Metanephros (tissue), 2 donors: Measurements from ENCODE around the gene INF2.

GRCh38 chr14:103891136-103892111 lies 29.9 kb downstream of the ATP5MJ start:
- RAMPAGE, long total RNA: no peak

- RAMPAGE, long total RNA: no peak
These were observed 940 bp upstream of the ASPG start for GRCh38 chr14:104084532-104084988.

DNA sequence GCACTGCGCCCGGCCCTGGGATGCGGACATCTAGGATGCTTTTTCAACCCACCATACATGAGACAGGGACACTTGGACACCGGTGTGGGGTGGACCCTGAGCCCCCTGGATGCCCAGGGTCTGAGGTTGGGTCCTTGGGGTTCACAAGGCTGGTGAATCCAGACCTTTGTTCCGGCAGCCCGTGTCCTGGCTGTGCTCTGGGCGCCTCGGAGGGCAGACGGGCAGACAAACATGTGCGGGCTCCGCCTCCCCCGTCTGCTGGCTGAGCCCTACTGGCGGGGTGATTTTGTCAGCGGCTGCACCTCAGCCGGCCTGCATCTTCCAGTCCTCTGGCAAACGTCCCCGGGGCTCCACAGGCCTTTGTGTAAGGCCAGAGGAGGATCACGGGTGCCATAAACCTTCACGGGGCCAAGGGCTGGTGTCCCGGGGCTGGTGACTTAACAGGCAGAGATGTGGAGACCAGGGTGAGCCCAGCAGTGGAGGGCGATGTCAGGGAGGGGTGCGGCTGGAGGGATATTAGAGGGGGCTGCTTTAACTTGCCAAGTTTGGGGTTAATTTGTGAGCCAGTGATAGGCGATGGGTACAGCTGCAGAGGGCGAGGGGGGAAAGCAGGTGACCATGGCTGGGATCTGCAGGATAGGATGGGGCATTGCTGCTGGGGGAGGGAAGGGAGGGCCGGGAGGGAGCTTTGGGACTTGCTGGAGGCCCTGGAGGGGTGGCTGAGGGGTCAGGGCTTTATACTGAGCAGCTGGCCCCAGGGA lies 5.8 kb downstream of the ASPG start:
- RAMPAGE, long total RNA: no peak

- RAMPAGE, long total RNA: no peak
These were observed 25.2 kb upstream of the KIF26A start for GRCh38 chr14:104113131-104113553.

DNA sequence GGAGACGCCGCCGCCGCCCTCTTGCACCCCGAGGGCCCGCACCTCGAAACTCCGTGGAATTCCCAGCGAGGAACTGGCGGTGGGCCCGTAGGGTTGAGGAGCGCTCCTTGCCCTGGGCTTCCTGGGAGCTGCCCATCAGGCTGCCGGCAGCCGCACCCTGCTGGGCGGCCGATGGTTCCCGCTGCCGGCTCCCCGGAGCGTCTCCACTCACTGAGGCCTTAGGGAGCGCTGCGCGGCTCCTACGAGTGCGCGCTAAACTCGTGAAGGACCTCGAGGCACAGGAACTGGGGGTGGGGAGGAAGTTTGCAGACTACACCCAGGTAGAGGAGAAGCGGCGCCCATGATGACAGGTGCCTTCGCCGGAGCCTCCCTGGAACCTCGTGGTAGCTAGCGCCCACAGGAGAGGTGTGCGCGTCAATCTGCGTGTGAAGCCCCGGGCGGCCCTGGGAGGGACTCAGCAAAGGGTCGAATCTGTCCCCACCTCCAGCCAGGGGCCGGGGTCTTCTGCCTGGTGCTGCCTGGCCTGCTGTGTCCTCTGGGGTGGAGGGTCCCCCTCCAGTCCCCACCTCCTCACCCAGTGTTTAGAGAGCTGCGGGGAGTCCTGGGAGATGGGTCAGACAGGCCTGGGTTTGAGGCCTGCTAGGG lies 20.5 kb upstream of the KIF26A start:
- RAMPAGE, long total RNA: no peak

- RAMPAGE, long total RNA: no peak
These were observed 46.8 kb downstream of the KIF26A start for GRCh38 chr14:104185040-104185640.

GRCh38 chr14:104275153-104276017 lies 137.0 kb downstream of the KIF26A start:
- RAMPAGE, long total RNA: no peak

GRCh38 chr14:104281005-104281480 lies 142.7 kb downstream of the KIF26A start:
- RAMPAGE, long total RNA: no peak

DNA sequence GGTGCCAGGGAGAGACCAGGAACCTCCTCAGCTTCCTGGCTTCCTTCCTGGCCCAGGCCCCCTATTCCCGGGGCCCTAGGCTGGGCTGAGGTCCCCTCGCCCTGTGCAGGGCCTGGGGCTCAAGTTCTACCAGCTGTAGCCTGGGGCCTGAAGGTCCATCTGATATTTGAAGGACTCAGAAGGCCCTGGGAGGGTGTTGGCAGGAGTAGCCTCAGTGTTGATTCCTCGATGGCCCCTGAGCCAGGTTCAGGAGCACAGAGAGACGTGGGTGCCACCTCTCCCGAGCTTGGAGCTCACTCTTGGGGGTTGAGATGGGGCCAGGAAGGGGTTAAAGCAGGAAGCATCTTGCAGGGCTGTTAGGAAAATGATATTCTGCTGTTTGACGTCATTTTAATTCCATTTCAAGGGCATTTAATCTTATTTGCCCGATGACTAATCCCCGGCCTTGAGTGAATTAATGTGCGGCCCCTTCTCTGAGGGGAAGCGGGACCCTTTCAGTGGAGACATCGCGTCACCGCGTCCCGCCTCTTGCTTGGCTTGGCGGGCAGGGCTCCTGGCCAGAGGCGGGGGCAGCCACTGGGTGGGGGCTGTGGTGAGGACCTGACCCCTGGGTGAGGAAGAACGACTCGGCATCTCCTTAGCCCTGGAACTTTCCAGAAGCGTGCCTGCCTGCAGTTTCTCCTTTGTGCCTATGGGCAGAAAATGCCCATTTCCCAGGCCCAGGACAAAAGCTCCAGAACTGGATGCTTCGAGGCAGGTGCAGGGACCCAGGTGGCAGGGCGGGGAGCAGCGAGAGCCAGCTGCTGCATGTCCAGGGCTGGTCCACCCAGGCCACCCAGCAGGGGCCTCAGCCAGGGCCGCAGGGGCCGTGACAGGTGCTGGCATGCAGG lies 158.2 kb downstream of the KIF26A start:
- RAMPAGE, long total RNA: no peak

- RAMPAGE, long total RNA: no peak
These were observed 15.6 kb upstream of the C14orf180 start for GRCh38 chr14:104563933-104564325.

DNA sequence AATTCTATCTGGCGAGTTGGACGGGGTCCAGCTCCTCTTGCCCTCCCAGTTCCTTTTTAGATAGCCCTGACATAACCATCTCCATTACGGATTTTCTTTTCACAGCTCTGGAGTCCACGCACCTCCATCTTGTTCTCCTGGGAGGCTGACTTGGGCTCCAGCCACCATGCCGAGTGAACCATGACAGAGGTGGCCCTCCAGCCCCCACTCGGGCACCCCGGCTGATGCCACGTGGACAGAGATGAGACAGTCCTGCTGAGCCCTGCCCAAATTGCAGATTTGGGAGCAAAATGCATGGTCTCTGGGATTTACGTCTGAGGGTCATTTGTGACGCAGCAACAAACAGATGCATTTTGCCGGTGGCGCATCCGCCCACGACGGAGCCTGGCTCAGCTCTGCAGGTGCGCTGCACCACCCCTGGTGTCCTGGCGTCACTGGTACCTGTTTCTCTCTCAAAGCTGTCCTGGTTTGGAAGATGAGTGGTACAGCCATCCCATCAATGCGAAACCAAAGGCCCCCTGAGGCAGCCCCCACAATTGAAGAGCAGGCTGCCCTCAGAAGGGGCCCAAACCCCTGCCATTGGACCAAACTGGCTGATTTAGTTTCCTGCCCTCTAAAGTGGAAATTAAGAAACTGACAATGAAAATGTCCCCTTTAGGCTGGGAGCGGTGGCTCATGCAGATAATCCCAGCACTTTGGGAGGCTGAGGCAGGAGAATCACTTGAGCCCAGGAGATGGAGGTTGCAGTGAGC lies 31.0 kb upstream of the INF2 start:
- RAMPAGE, long total RNA: no peak

- RAMPAGE, long total RNA: no peak
These were observed 11.5 kb upstream of the INF2 start for GRCh38 chr14:104677970-104678351.

- RAMPAGE, long total RNA: no peak
These were observed 7.0 kb upstream of the INF2 start for GRCh38 chr14:104682359-104682884.

DNA sequence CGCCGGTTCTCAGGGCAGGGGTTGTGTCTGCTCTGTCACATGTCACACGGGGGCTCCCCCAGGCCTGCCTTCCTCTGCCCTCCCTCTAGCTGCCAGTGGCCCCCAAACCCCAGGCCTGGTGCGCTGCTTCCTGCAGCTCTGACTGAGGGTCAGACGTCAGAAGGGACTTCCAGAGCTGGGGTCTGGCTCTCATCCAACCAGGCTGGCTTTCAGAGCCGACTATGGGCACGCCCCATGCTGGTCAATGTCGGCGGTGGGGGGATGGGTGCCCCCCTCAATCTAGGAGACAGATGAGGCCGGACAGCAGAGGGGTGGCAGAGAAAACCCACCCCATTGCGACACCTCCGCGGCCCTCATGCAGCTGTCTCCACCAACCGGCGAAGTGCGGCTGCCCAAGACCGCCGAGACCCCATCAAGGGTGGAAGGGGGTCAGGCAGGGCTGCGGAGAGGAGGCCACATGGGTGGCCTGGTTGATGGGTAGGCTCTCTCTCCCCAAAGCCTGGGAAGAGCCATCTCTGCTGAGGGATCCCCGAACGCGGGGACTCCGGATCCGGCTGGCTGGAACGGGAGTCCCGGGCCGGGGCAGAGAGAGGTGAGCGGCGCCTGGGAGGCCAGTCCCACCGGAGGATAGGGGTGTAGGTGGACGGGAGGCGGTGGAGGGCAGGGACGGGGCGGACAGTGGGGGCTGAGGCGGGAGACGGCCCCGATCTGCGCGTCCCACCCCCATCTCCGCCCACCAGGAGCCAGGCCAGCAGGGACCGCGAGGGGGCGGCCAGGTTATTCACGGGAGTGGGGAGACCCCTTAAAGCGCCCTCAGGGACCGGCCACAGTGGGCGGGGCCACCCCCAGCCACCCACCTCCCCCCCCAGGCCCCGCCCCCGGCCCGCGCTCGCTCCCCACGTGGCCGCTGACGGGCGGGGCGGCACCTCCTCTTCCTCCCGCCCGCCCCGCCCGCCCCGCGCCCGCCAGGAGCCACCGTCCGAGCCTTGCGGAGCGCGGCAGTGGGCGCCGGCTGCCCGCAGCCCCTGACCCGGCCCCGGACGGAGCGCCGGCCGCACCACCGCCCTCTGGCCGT lies at the start of gene INF2:
TSS of gene INF2 (plus strand) at position 965 of the 1,075 bp plus-strand sequence.
- RAMPAGE, long total RNA: no peak

GRCh38 chr14:104759461-104759704 lies 6.4 kb downstream of the SIVA1 start:
- RAMPAGE, long total RNA: no peak

- RAMPAGE, long total RNA: no peak
These were observed 17.8 kb downstream of the SIVA1 start for GRCh38 chr14:104770475-104771331.

- RAMPAGE, long total RNA: no peak
These were observed 19.9 kb downstream of the SIVA1 start for GRCh38 chr14:104772699-104773296.

DNA sequence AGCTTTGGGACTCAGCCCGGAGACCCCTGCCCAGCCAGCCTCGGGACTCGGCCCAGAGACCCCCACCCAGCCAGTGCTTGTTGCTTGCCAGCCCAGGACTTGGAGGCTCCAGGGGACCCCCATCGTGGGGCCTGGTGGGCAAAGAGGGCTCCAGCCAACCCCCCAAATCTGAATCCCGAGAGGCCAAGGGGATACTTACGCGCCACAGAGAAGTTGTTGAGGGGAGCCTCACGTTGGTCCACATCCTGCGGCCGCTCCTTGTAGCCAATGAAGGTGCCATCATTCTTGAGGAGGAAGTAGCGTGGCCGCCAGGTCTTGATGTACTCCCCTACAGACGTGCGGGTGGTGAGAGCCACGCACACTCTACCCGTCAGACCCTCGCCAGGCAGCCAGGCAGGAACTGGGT lies 15.7 kb downstream of the AKT1 start:
- RAMPAGE, long total RNA: no peak

DNA sequence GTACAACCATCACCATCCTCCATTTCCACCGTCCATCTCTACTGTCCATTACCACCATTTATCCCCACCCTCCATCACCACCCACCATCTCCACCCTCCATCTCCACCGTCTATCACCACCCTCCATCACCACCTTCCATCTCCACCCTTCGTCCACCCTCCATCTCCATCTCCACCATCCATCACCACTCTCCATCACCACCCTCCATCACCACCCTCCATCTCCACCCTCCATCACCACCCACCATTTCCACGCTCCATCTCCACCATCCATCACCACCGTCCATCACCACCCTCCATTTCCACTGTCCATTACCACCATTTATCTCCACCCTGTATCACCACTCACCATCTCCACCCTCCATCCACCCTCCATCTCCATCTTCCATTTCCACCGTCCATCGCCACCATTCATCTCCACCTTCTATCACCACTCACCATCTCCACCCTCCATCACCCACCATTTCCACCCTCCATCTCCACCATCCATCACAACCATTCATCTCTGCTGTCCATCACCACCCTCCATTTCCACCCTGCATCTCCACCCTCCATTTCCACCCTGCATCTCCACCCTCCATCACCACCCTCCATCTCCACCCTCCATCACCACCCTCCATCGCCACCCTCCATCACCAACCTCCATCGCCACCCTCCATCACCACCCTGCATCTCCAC lies 6.2 kb upstream of the CEP170B start:
- RAMPAGE, long total RNA: no peak

GRCh38 chr14:104862062-104862939 lies 2.8 kb upstream of the CEP170B start:
- RAMPAGE, long total RNA: no peak